Vein endothelial cell (primary cell): Measurements from ENCODE around the gene GEMIN8.

- CAGE, long polyA plus RNA = no peak
Measured at GRCh38 chrX:10617955-10618542, 2.3 kb downstream of the MID1 start.

DNA sequence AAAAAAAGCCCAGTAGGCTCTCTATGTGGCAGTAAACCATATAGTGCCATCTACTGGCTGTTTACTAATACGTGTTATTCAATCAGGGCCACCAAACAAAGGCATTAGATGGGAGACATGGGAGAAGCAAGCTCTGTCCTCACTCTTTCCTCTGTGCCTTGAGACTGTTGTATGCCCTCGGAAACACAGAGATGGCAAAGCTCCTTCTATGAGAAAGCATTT lies 148.8 kb upstream of the MID1 start:
- CAGE, long polyA plus RNA = no peak

DNA sequence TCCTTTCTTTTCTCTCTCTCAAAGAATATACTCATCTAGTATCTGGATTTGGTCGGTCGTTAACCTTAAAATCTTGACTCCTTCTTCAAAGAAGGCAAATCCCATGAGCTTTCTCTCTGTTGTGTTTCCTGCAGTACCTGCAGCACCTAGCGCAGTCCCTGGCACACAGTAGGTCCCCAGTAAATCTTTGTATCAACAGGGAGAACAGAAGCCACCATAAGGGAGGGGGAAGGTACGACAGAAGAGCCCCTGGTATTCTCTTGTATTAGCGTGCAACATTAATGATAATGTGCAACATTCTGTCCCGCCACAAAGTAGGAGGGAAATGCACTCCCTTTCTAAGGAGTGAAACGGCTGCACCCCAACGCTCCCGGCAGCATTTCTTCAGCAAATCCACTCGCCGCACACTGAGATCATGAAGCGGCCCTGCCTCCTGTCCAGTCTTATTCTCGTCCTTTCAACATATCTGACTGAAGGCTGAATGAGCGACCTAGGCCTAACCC lies 133.6 kb downstream of the AMELX start:
- CAGE, long polyA plus RNA = no peak

DNA sequence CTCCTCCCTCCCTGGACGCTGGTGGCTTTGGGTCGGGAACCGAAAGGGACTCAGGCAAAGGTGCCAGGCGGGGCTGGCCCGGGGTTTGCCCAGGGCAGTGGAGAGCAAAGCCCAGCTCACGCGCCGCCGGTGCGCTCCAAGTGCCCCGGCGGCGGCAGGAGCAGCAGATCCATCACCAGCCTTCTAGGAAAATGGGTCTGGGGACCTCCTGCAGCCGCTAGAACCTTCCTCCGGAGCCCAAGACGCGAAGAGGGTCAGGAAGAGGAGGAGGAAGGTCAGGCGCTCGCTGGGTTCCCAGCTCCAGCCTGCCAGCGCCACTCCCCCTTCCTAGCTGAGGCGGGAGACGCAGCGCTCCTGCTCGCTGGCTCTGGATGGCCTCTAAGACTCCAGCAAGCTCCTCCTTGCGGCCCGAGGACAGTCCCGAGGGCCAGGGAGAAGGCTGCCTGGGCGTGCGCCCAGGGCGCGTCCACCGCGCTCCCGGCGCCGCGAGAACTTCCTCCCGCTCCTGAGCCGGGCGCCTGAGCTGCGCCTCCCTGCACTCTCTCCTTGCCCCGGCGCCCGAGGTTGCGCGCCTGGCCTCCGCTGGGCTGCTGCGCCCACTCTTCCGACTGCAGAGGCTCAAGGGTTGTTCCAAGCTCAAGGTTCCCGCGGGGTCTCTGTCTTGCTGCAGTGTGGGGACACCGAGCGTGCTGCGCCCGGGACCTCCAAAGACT lies 705 bp downstream of the ARHGAP6 start:
- CAGE, long polyA plus RNA = no peak

GRCh38 chrX:12571320-12571572 lies 220.0 kb upstream of the PRPS2 start:
- CAGE, long polyA plus RNA = no peak

DNA sequence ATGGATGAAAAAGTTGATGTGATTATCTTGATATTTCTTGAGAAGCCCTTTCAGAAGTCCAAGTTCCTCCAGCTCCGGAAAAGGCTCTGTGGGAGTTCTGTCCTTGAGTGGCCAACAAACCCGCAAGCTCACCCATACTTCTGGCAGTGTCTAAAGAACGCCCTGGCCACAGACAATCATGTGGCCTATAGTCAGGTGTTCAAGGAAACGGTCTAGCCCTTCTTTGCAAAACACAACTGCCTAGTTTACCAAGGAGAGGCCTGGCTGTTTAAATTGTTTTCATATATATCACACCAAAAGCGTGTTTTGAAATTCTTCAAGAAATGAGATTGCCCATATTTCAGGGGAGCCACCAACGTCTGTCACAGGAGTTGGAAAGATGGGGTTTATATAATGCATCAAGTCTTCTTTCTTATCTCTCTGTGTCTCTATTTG lies 18.0 kb upstream of the TLR8 start:
- CAGE, long polyA plus RNA = no peak

- CAGE, long polyA plus RNA = no peak
Measured at GRCh38 chrX:12954291-12954851, 20.5 kb upstream of the TMSB4X start.

- CAGE, long polyA plus RNA = no peak
Measured at GRCh38 chrX:12954852-12955390, 20.0 kb upstream of the TMSB4X start.

DNA sequence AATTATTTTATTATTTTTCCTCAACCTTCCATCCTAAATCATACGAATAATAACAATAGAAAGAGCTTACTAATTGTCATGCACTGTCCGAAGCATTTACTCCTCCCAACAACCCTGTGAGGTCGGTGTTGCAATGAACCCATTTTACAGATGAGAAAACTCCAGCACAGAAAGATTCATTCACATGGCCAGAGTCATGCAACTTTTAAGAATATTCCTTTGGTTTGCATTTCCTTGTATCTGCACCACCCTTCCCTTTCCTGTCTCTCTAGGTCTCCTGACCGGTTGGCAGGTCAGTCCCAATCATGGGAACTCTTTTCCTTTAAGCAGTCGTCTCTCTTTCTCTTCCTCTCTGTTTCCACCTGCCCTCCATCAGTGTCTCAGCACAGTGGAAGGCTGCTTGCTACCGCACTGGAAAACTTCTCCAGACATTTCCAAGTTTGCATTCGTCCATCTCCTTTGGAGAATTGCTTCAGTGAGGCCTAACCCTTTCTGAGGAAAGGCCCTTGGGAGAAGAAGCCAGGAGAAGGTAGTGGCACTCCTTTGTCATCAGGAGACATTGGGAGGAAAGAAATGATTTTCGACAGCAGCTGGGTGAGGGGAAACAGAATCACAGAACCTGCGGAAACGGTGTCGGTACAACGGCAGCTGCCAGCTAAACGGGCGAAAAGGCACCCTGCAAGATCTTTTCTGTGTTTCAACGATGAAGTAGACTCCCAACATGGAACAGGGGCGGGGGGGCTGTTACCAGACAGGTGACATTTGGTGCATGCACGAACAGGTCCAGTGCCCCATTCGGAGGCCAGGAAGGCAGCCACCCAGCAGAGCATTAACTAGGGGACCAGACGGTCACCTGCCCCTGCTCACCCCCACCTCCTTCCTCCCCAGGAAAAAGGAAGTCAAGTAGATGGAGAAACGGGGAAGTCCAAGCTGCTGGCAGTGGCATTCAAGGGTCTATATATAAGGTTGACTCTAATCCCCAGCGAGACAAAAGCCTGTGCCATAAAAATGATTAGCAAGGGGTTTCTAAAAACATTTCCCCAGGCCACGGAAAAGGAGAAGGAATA lies 1.7 kb upstream of the TMSB4X start:
- CAGE, long polyA plus RNA = no peak

GRCh38 chrX:13005571-13006063 lies 30.7 kb downstream of the TMSB4X start:
- CAGE, long polyA plus RNA = no peak

DNA sequence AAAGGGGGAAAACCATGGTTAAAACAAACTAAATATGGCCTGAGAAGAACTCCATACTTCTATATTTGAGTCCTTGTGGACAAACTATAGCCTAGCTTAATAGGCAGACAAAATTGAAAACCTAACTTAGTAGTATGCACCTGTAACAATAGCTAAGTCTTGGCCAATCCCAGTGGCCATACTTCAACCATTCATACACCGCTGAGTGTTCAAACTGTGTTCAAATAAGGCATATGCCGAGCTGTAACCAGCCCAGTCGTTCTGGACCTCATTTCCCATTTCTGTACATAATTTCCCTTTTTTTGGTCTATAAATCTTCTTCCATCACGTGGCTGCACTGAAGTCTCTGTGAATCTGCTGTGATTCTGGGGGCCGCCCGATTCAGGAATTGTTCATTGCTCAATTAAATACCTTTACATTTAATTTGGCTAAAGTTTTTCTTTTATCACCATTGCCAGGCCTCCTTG lies 27.8 kb downstream of the FAM9C start:
- CAGE, long polyA plus RNA = no peak

DNA sequence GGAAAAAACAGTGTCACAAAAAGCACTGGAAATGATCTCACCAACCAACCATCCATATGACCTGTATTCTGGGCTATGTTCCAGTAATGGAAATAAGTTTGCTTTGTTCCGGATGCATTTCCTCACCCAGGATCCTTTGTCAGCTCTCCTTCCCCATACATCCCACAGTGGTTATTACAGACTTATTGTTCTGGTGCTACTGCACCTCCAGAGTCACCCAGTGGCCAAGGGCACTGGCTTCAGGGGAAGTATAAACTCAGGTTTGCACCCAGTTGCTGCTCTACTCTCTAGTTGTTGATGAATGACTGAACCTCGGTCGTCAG lies 95.6 kb downstream of the ATXN3L start:
- CAGE, long polyA plus RNA = no peak

GRCh38 chrX:13646060-13646259 lies 7.0 kb upstream of the TCEANC start:
- CAGE, long polyA plus RNA = no peak

GRCh38 chrX:13669114-13669704 lies 16.3 kb downstream of the TCEANC start:
- CAGE, long polyA plus RNA = no peak

DNA sequence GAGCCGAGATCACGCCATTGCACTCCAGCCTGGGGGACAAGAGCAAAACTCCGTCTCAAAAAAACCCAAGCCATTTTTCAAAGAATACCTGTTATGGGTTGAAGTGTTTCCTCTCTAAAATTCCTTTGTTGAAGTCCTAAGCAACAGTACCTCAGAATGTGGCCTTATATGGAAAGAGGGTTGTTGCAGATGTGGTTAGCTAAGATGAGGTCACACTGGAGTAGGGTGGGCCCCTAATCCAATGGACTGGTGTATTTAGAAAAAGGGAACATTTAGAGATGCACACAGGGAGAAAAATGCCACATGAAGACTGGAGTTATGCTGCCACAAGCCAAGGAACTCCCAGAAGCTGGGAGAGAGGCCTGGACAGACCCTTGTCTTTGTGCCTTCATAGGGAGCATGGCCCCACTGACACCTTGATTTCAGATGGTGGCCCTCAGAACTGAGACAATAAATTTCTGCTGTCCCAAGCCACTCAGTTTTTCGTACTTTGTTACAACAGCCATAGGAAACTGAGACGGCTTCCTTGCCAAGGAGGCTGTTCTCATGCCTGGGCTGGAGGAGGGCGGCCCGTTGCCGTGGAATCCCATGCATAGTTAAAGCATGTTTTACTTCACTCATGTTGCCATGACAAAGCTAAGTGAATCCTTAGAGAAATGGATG lies 16.6 kb downstream of the TRAPPC2 start:
- CAGE, long polyA plus RNA = no peak

DNA sequence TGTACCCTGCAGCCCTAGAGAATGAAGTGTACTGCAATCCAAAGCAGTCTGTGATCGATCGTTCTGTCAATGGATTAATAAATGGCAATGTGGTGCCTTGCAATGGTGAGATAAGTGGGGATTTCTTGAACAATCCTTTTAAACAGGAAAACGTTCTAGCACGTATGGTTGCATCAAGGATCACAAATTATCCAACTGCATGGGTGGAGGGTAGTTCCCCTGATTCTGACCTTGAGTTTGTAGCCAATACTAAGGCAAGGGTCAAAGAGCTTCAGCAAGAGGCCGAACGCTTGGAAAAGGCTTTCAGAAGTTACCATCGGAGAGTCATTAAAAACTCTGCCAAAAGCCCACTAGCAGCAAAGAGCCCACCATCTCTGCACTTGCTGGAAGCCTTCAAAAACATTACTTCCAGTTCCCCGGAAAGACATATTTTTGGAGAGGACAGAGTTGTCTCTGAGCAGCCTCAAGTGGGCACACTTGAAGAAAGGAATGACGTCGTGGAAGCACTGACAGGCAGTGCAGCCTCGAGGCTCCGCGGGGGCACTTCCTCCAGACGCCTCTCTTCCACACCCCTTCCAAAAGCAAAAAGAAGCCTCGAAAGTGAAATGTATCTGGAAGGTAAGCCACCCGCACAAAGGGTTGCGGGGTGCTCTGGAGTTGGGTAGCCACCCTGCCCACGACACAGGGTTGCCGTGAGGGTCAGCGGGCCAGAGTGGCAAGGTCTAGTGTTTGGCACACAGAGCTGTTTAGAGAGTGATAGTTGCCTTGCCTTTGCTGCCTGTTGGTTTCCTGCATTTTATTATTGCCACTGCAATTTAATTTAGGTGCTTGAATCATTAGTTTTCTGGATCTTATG lies 25.8 kb downstream of the OFD1 start:
- CAGE, long polyA plus RNA = no peak

GRCh38 chrX:13764724-13765290 lies 30.3 kb downstream of the OFD1 start:
- CAGE, long polyA plus RNA = no peak

- CAGE, long polyA plus RNA = no peak
Measured at GRCh38 chrX:13765669-13766390, 31.3 kb downstream of the OFD1 start.

DNA sequence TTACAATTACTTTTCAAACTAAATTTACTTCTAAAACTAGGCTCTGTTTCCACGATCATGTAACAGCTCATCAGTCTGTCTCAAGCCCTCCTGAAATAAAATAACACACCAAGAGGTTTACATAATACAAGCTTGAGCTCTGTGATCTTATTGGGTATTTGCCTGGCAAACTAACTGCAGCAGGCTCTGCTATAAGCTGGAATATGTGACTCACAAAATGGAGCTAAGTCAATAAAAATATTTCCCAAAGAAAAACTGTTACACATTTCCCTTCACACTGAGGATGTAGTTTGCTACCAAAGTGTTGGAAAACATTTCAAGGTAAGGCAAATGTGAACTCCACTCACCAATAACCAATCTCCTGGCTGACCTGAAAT lies 94.7 kb upstream of the GPM6B start:
- CAGE, long polyA plus RNA = no peak

DNA sequence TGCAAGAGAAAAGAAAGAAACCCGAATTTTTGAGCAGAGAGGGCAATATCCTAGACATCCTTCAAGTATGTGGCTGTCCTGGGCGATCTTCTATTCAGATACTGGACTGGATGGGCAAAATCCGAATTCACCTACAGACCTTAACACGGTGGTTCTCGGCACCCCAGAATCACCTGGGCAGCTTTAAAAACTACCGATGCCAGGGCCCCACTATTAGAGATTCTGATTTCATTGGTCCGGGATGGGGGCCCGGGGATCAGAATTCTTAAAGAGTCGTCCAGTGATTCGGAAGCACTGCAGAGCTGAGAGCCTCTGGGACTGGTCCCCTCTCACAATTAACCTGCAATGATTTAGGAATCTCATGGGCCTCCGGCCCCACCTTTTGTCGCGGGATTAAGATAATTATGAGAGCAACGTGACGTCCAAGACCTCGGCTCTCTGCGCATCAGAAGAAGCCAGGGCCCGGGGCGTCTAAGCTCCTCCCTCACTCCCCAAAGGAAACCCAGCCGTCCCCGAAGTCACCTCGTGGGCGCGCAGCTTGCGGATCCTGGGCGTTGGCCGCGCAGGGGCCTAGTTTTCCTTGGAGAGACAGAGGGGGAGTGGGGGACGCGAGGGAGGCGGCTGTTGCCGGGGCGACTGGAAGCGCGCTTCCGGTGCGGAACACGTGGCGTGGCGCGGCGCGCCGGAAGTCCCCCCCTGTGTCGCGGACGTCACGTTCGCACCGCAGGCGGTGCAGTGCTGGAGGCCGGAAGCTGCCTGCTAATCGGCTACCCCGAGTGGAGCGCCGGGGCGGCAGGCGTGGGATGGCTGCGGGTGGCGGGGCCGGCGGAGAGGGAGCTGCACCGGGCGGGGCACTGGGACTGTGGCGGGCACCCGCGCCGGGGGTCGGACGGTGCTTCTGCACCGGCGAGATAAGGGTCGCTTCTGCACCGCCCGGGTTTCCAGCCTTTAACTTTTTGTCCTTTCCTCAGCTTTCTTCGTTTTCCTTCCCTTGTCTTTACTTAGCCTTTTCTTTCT lies at the start of gene GEMIN8:
Gene GEMIN8 (minus strand): TSS at position 638 of the 1,017 bp plus-strand sequence.
- CAGE, long polyA plus RNA = no peak